Fallopian tube (tissue), 1 donor: ENCODE data around the genes ACSBG2 and CRB3.

GRCh38 chr19:5546353-5546837 is 76.2 kb downstream of the SAFB2 start:
- PRO-cap, result no peak

- PRO-cap, result no peak
Measured at GRCh38 chr19:5711546-5712191, 8.3 kb downstream of the LONP1 start.

- PRO-cap, result bidirectional peak, plus-strand start at chr19:5829275, minus-strand start at chr19:5829062; unidirectional peak, minus-strand start at chr19:5829334; unidirectional peak, minus-strand start at chr19:5829409
Measured at GRCh38 chr19:5828779-5829756, 10.4 kb downstream of the FUT6 start.

DNA sequence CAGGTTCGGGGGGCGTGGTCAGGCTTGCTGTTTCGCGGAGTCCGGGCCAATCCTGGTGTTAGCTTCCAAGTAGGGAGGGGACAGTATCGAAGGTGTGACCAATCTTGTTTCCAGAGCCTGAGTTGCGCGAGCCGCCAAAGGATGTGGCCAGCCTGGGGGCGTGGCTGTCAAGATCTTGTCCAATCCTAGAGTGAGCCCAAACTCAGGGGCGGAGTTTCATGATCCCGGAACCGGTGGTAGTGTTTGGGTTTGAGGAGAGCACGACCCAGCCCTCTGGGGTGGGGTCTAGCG is 242 bp upstream of the VMAC start:
- PRO-cap, result bidirectional peak, plus-strand start outside the sequence, minus-strand start at position 112 of the sequence

GRCh38 chr19:5926547-5927075 is 12.6 kb downstream of the CAPS start:
- PRO-cap, result bidirectional peak, plus-strand start at chr19:5926854, minus-strand start at chr19:5926646

DNA sequence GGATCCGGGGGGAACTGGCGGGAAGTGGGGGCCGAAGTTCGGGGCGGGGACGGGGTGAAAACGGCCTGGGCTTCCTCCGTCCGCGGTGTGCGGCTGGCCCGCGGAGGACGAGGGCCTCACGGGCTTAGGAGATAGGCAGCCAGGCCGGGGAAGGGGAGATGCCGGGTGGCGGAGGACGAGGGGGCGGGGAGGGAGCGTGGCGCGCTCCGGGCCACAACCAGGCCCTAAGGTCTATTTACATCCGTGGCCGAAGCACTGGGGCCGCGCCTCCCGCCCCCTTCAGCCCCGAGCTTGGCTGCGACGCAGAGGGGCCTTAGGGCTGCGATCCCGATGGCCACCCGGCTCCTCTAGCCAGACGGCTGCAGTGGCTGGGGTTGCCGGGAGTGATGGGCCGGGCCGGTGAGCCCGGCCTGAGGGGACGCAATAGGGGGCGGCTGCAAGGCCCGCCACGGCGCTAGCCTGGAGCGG is 420 bp downstream of the RANBP3 start:
- PRO-cap, result no peak

DNA sequence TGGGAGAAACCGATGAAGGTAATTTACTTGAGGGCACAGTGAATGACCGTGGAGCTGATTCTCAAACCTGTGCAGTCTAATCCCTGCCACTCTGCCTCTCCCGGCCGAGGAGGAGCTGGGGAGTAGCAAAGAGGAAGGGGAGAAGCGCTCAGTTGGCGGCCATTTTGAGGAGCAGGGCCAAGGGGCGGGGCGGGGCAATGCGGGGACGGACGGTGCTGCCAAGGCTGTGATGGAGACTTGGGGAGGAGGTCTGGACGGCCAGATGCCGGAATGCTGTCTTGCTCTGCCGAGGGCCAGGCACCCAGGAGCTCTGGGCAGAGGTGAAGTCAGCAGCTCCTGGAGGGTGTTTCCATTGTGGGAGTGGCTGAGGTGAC is 12.4 kb upstream of the RANBP3 start:
- PRO-cap, result no peak

GRCh38 chr19:5993410-5994790 is 16.0 kb upstream of the RANBP3 start:
- PRO-cap, result no peak

DNA sequence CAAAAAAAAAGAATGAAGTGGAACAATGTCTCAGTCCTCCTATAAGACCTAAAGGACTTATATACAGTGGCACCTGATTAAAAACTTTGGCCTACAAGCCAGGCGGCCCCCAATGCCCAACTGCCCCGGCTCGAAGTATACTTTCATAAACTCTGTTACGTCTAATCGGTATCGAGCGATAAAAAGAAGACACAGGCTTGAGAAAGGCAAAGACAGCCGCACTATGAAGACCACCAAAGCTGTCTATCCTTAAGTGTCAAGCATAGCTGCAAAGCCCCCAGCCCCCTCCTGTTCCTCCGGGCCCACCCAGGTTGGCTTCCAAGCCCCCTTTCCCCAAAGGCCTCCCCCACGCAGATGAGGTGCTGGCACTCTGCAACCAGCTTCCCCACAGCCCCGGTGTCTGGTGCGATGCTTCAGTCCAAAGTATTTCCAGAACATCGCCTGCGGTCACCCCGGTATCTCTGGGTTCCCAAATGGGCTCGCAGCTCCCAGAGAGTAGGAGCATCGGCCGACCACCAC is 20.4 kb upstream of the RANBP3 start:
- PRO-cap, result no peak

DNA sequence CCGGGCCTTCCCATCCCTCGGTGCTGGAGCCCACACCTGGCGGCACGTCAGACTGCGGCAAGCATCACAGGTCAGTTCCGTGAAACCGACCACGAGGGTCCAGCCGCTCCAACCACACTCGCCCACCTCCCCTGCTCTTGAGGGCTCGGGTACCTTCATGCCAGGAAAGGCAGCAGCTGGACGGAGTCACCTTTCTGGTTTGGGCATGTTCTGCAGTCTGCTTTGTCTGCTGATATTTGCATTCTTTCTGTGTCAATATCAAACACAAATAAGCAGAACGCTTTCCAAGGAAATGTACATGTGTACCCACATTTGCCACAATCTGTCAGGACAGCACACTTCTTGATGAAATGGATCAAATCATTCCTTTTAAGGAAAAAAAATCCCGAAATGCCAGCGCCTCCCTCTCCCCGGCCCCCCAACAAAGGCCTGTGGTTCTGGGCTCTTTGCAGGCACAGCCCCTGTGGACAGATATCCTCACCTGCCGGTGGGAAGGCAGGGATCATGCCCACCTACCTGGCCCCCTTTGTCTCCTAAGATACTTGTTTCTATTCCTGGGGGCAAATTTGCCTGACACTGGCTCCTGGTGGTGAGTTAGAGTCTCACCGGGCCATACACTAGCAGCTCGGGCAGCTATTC is 42.7 kb upstream of the RANBP3 start:
- PRO-cap, result no peak

DNA sequence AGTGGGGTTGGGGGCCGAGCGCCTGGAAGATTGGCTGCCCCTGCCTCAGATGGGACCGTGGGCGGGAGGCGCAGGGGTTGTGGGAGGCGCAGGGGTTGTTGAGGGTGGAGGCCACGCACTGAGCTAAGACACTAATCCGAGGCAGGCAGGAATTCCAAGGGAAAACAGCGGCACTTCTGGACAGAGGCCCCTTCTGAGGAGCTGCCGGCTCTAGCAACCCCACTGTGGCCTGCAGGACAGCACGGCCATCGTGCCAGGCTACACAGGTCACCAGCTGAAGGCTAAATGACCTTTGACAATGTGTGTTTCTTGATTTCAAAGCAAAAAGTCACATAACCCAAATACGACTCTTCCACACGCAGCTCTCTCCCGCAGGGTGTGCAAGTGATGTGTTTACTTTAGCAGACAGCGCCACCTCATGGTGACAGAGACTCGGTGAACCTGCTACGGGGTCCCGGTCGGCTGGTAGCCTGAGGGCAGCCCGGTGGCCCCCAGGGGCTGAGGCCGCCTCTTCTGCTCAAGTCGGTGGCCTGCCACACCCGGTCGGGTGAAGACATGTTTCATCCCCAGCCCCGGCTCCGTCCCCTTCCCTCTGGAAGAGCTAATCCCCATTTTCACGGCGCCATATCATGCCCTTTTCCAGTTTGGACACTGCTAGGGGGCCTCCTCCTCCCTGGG is 44.3 kb upstream of the RANBP3 start:
- PRO-cap, result no peak

DNA sequence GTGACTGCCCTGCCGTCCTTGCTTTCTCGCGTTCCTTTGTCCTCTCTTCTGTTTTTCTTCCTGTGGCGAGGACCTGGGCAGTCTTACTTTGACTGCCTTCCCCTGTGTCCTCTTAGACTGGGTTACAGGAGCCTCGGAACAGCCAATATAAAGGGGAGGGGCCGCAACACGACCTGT is 53.7 kb downstream of the RFX2 start:
- PRO-cap, result no peak

- PRO-cap, result no peak
Measured at GRCh38 chr19:6067271-6067817, 43.0 kb downstream of the RFX2 start.

- PRO-cap, result no peak
Measured at GRCh38 chr19:6135425-6135739, at the start of gene ACSBG2. ACSBG2 (plus strand) TSS chr19:6135667.

- PRO-cap, result unidirectional peak, plus-strand start at chr19:6216470
Measured at GRCh38 chr19:6216164-6216880, 63.5 kb downstream of the MLLT1 start.

GRCh38 chr19:6373404-6373774 is 795 bp downstream of the ALKBH7 start:
- PRO-cap, result bidirectional peak, plus-strand start at chr19:6373473, minus-strand start at chr19:6373188; unidirectional peak, plus-strand start at chr19:6373641

- PRO-cap, result no peak
Measured at GRCh38 chr19:6418197-6418902, 6.3 kb downstream of the KHSRP start.

DNA sequence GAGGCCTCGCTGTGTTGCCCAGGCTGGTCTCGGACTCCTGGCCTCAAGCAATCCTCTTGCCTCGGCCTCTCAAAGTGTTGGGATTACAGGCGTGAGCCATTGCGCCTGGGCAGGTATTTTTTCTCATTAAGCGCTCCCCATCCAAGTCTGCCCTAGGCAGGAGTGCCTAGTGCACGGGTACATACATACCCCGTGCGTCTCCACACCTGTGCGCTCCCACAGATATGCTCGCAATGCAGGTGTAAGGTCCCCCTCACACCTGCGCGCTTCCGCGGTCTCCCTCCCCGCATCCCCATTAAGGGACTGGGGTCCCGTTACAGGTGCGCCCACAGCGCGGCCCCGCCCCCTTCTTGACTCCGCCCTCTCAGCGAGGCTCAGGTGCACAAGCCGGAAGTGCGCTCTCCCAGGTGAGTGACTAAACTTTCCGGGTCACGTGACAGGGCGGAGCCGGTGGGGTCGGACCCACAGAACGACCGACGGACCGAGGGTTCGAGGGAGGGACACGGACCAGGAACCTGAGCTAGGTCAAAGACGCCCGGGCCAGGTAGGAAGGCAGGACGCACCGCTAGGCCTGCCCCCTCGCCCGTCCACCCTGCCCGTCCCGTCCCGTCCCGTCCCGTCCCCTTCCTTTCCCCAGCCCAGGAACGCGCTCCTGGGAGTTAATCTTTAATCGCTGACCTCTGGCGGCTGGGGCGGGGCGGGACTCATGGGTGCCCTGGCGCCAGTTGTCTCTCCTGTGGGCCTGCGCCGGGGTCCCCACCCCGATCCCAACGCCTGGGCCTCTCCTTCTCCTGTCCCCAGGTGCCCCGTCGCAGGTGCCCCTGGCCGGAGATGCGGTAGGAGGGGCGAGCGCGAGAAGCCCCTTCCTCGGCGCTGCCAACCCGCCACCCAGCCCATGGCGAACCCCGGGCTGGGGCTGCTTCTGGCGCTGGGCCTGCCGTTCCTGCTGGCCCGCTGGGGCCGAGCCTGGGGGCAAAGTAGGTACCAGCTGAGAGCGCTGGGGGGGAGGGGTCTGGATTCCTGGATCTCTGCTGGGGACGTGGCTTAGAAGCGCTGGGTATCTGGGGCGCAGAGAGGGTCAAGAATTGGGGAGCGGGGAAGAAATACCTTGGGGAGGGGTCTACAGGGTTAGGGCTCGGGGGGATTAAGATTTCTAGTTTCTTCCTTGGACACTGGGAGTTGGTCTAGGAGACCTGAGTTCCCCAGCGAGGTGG is at the start of gene CRB3:
CRB3 (plus strand) TSS at position 465 of the 1,214 bp plus-strand sequence.
- PRO-cap, result bidirectional peak, plus-strand start at position 432 of the sequence, minus-strand start at position 297 of the sequence

- PRO-cap, result no peak
Measured at GRCh38 chr19:6527976-6528707, 2.7 kb upstream of the TNFSF9 start.

DNA sequence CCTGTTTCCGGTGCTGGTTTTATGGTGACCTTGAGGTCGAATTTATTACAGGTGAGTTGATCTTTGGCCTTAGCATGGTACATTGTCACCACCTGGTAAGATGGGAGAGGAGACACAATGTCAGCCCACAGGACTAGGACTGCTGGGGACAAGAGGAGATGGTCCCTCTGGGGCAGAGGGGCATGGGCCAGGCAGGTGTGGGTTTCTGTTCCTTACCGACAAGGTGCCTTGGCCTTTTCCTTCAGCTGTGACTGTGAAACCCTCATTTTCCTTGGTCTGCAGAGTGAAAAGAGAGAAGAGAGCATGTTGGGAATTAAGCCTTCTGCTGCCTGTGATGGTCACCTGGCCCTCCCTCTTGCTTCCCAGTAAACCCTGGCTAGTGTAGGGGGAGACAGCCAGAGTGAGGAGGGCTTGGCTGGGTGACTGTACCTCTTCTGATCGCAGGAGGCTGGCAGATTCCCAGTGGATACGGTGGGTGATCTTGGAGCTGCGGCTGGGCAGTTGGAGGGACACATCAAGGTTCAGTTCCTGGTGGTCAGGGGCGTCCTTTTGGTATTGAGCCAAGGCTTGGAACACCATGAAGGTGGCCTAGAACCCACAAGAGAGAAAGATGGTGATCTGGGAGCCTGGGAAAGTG is 14.7 kb upstream of the TNFSF14 start:
- PRO-cap, result no peak